ENCODE measurements around a stretch of chr11.

DNA sequence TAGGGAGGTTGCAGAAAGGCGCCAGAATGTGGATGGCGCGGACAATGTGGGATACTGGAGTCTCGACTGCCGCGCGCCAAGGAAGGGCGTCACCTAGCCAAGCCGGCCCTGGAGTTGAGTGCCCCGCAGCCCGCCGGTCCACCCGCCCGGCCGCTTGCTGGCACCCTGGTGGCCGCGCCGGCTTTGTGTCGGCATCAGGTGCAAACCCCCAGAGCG, 686 bp upstream of the FADS2 start:
- RRBS, 2 experiments: 11 to 70% methylated on average over 1 to 2 of the region's 20 CpGs

- RRBS, 2 experiments: no CpG with 5 or more reads among the region's 21 CpGs
Measured at GRCh38 chr11:61866290-61867371, 24.7 kb downstream of the FADS3 start.

DNA sequence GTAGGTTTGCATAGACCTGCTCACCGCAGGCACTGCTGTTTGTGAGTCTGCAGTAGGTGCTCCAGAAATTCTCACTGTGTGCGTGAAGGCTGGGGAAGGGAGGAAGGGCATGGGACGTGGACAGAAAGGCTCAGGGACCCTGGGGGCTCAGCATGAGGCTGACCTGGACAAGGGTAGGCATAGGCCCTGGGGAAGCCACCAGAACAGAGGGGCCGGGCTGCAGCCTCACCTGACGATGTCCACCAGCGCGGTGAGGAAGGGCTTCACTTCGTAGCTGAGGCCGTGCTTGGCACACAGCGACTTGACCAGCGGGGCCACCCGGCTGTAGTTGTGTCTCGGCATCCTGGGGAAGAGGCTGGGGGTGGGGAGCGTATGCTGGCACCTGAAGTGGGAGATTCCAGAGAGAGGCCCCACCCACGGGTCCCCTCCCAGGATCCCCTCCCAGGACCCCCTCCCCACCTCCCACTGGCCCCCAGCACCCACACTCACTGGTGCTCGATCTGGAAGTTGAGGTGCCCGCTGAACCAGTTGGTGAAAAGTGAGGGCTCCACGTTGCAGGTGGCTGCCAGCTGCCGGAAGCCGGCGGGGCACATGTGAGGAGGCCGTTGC, 15.6 kb downstream of the FADS3 start:
- RRBS, 2 experiments: 89 to 98% methylated on average over 3 to 6 of the region's 22 CpGs

DNA sequence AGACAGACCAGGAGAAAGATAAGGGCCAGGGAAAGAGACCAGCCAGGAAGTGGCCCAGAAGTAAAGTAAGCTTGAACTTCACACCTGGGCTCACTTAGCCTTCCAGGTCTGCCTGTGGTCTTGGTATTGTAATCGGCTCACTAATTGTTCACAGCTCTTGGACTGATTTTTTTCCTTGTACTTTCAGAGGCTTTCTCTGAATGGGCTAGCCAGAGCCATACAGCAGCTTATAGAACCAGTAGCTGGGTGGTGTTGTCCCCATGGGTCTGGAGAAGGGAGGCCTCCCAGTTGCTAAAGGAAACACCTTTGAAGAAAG, 10.1 kb downstream of the FADS3 start:
- RRBS, 2 experiments: no CpG with 5 or more reads among the region's 1 CpG

- RRBS, 2 experiments: 77 to 84% methylated on average over 4 of the region's 29 CpGs
Measured at GRCh38 chr11:61898881-61899725, 7.8 kb upstream of the FADS3 start.

DNA sequence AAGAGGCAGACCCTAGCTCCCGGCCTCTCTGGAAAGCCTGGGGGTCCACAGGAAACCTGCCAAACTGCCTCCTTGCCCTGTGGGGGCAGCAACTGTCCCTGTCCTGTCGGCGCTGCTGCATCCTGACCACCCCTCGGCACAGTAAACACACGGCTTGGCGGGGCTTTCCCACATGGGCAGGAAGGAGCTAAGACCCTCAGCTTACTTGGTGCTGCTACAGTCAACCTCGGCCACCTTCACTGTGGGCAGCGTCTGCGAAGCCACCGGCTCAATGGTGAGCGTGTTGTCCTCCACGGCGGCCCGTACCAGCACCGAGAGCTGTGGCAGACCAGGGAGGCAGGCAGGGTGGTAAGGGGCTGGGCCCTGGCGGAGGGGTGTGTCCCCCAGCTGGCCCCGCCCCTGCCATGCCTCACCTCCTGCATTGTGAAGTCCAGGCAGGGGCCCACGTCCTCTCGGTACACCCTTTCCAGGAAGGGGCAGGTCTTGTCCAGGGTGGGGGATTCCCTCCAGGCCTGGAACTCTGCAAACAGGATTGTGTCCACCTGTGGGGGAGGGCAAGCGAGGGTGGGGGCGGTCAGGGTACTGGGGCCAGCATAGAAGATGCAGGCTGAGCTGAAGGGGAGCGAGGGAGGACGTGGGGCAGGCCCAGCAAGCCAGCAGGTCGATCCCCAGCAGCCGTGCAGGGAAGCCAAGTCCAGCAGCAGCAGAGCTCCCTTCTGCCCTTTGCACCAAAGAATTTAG, 12.9 kb downstream of the RAB3IL1 start:
- RRBS, 2 experiments: no CpG with 5 or more reads among the region's 25 CpGs

- RRBS, 2 experiments: 20% methylated on average over 2 of the region's 29 CpGs; no CpG with 5 or more reads in 1 of the 2 experiments
Measured at GRCh38 chr11:61954583-61955464, 4.7 kb downstream of the BEST1 start.

DNA sequence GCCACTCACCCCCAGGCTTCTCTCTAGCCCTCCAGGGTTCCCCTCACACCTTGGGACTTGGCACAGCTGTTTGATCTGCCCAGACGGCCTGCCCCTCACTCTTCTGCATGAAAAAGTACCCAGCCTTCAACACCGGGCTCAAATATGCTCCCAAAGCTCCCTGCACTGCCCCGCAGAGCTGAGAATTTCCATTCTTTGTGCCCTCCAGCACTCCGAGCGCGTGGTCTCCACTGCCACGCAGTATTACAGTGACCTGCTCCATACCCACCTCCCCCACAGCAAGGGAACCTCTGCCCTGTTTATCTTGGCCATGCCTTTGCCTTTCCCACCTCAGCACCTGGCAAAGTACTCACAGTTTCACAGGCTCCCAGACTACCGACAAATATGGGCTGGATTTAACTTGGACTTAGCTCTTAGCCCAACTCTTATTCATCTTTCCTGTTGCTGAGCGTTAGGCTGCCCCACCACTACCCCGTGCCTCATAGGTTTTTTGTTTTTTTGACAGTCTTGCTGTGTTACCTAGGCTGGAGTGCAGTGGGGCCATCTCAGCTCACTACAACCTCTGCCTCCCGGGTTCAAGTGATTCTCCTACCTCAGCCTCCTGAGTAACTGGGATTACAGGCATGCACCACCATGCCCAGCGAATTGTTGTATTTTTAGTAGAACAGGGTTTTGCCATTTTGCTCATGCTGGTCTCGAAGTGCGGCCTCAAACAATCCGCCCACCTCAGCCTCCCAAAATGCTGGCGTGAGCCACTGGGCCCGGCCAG, 7.8 kb upstream of the FTH1 start:
- RRBS, 2 experiments: no CpG with 5 or more reads among the region's 17 CpGs

DNA sequence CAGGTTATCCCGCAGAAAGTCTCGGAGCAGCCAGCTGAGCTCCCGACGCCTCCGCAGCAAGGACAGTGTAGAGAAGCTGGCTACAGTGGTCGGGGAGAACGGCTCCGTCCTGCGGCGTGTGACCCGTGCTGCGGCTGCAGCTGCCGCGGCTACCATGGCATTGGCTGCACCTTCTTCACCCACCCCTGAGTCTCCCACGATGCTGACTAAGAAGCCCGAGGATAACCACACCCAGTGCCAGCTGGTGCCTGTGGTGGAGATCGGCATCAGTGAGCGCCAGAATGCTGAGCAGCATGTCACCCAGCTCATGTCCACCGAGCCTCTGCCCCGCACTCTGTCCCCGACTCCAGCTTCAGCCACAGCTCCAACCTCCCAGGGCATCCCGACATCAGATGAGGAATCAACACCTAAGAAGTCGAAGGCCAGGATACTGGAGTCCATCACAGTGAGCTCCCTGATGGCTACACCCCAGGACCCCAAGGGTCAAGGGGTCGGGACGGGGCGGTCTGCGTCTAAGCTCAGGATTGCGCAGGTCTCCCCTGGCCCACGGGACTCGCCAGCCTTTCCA, 6.1 kb downstream of the INCENP start:
- RRBS, 2 experiments: no CpG with 5 or more reads among the region's 30 CpGs

DNA sequence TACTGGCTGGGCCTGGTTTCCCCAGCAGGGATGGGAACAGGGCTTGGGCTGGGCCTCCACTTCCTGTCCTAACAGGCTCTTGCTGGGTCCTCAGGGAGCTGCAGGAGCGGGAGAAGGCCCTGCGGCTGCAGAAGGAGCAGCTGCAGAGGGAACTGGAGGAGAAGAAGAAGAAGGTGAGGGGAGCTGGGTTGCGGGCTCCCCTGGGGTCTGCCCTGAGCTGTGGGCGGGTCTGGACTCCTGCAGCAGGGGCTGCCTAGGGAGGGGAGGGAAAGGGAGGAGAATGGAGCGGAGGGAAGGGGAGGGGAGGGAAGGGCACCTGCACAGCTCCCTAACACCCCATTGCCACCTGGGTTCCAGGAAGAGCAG, 24.6 kb downstream of the INCENP start:
- RRBS, 2 experiments: no CpG with 5 or more reads among the region's 5 CpGs

DNA sequence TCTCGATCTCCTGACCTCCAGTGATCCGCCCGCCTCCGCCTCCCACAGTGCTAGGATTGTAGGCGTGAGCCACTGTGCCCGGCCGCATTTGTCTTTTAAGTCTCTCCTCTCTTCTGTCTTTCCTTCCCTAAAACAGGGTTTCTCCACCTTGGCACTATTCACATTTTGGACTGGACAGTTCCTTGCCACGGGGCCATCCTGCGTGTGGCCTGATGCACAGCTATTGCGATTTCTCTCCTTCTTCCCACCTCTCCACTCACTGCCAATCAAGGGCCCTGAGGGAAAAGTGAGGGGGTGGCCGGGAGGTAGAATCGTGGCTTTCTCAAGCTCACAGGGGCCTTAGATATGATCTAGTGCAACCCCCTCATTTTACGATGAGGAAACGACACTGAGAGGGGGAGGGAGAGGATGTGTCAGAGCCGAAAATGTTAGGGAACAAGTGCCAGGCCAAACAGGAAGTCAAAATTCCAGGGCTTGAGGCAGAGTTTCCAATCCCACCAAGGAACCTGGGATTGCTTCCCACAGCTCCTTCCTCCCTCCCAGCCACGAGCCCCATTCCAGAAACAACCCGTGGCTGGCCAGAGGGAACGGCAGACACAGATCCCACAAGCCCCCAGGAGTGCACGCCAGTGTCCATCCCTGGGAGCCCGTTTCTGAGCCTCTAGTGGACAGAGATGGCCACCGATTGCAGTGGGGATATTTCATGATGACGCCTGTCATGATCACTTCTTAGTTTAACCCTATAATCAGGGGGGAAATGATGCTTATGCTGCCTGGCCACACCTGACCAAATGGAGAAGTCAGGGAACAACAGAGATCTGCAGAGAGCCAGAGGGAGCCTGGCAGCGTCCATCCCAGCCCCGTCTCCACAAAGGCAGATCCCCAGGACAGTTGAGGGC, 21.3 kb downstream of the SCGB1A1 start:
- RRBS, 2 experiments: no CpG with 5 or more reads among the region's 24 CpGs

- RRBS, 2 experiments: no CpG with 5 or more reads among the region's 1 CpG
Measured at GRCh38 chr11:62445324-62445419, 26.3 kb downstream of the SCGB1A1 start.

GRCh38 chr11:62463138-62463540, 44.3 kb downstream of the SCGB1A1 start:
- RRBS, 2 experiments: no CpG with 5 or more reads among the region's 6 CpGs

- RRBS, 2 experiments: no CpG with 5 or more reads among the region's 11 CpGs
Measured at GRCh38 chr11:62501412-62501919, 45.1 kb downstream of the AHNAK start.

DNA sequence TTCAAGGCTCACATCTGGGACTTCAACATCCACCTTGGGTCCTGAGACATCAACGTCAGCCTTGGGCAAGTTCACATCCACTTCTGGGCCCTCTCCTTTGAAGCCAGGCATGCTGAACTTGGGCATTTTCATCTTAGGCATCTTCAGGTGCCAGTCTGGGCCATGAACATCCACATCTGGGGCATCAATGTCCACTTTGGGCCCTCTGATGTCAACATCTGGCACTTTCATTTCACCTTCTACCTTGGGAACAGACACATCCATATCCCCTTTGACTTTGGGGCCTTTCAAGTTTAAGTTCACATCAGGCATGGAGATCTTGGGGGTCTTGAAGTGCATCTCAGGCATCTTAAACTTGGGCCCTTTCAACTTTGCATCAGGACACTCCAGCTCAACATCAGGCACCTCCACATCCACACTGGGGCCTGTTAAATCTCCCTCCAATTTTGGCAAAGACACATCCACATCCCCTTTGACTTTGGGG, 19.0 kb downstream of the AHNAK start:
- RRBS, 2 experiments: no CpG with 5 or more reads among the region's 1 CpG

GRCh38 chr11:62539071-62539675, 7.4 kb downstream of the AHNAK start:
- RRBS, 2 experiments: no CpG with 5 or more reads among the region's 9 CpGs

DNA sequence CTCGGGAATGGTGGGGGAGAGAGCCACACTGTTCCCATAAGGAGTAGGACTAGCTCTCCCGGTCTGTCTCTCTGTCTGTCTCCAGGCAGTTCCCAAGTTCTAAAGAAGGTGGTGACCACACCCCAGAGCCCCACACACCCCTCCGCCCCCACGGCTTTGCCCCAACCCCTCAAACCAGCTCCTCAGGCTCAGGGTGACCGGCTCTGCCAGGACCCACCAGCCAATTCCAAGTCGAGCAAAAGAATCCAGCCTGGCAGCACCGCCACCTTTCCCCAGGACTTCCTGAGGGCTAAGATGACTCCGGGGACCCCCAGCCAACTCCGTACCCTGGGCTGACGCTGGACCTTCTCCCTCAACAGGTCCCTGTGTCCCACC, 2.7 kb downstream of the AHNAK start:
- RRBS, 2 experiments: 80 to 81% methylated on average over 5 of the region's 10 CpGs

GRCh38 chr11:62555336-62555898, 8.8 kb upstream of the AHNAK start:
- RRBS, 2 experiments: no CpG with 5 or more reads among the region's 6 CpGs

GRCh38 chr11:62560730-62561115, 13.0 kb downstream of the EEF1G start:
- RRBS, 2 experiments: no CpG with 5 or more reads among the region's 2 CpGs

DNA sequence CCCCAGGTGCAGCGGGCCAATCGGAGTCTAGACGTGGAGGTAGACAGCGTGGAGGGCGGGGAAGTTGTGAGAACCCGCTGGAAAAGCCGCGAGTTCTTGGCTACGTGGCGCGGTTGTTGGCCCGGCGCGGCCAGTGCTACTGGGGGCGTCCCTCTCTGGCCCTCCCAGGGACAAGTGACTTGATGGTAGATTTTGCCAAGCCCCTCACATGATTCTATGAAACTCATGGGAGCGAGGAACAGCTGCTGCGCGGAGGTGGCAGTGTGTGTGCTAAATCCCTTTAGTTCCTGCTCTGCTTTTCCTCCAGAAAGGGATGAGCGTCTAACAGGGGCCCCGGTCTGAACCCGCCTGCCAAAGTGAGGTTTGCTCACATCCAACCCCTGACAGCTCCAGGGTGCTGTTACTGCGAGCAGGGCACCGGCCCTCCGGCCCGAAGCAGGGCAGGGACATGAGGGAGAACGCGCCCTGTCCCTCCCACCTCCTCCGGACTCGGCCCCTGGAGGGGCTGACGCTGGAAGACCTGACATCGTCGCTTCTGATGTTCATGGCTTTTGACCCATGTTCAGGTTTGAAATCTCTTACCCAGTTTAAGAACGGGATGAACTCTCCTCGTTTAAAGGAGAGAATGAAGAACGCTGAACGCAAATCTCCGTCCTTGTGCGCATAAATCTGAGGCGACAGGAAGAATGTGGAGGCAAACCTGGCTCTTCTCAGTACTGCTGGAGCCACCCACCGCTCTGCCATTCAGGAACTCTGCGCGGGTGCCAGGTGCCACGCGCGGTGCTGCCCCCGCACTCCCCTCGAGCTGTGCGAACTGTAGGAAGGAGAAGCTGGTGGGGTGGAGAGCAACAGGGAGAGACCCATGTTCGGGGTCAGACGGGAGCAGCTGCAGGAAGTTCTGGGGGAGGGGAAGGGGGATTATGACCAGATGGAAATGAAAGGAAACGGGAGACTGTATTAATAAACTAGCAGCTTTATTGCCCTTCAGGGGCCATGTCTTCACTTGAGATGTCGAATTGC, 714 bp upstream of the EEF1G start:
- RRBS, 2 experiments: 7 to 28% methylated on average over 9 of the region's 52 CpGs

Measured in LNCaP clone FGC (cell line).